MCF 10A (cell line): ENCODE measurements around a stretch of chr2.

- PRO-cap, result no peak
- RRBS, result no CpG with 5 or more reads among the region's 7 CpGs
These were observed 871 bp upstream of the CCNT2 start for GRCh38 chr2:134917812-134918090.

DNA sequence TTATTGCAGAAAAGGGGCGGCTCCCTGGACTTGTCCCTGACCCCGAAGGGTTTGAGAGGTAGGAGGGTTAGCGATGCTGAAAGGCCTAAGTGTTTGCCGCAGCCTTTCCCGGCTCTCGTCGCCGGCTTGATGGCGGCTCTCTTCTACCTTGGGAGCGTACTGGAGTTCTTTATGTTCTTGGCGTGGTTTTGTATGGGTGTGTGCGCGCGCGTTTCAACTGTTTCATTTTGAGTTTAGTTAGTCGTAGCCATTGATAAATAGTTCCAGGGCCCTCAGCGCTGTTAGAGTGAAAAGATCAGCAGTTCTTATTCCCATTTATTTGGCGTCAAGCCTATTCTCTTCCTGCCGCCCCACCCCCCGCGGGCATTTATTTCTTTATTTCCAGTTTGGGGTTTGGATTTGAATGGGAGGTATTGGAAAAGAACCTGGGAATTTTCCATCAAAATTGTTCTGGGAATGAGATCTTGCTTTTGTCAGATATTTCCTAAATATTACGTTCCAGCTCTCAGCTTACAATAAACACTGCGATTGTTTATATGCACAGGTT is 759 bp downstream of the CCNT2 start:
- PRO-cap, result bidirectional peak, plus-strand start at position 104 of the sequence, minus-strand start at position 161 of the sequence
- RRBS, result no CpG with 5 or more reads among the region's 23 CpGs

DNA sequence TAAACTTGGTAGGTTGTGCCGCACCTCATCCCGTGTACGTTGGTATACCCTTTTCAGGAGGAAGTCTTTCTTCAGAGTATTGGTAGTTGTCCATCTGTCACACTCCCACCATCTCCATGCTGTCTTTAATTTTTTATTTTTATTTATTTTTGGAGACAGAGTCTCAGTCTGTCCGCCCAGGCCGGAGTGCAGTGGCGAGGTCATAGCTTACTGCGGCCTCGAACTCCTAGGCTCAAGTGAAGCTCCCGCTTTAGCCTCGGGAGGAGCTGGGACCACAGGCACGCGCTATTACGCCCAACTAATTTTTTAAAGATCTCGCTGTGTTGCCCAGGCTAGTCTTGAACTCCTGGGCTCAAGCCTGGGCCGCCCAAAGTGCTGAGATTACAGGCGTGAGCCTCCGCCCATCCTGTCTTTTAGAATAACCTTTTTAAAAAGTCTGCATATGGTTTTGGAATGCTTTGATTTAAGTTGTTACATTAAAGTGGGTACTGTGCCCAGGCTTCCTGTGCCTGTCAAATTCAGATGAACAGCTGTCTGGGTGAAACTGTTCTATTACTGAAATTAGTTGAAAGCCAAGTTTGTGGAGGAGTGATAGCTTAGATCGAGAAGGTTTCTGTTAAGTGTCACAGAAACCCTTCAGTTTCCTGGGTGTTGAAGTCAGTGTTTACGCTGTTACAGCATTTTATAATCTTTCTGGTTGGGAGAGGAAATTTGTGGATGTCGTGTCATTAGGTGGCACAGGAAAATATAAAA is 941 bp downstream of the RAB3GAP1 start:
- PRO-cap, result no peak
- RRBS, result no CpG with 5 or more reads among the region's 20 CpGs

DNA sequence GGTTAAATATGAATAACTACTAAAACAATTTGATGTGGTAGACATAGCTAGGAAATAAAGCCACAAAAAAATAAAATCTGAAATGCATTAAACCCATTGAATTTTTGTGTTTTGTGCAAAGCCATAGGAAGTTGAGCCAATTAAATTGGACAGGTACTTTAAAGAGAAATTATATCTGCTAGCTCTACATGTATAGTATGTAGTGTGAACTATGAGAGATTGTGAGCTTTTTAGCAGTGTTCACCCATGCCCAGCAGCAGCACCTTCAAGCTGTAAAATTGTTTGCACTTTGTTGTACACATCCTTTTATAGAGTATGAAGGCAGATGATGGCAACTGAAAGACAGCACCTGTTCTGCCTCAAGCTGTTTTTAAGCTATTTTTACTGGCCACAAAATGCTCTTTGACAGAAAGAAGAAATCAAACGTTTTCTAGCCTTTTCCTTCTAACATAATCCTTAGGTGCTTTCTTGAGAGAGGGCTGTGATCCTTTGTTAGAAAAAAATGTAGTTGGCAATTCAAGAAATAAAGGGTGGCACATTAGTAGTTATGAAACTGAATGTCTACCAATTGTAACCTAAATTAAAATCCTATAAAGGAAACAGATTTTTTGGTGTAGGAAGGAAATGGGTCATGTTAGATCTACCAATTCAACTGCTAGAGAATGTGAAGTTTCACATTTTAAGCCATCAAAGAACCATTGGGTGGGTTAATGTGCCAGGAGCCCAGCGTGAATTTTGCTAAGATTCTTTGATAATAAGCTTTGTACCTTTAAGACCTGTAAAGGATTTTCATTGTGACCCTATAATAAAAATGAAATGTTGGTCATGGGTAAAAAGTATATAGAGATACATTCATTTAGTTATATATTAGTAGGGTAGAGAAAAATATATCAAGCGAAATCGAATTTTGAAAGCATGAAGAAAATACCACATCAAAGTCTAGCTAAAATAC is 59.5 kb downstream of the R3HDM1 start:
- PRO-cap, result no peak
- RRBS, result no CpG with 5 or more reads among the region's 4 CpGs

- PRO-cap, result no peak
- RRBS, result no CpG with 5 or more reads among the region's 2 CpGs
These were observed 73.4 kb downstream of the R3HDM1 start for GRCh38 chr2:135604602-135605214.

GRCh38 chr2:135631666-135632000 is 100.3 kb downstream of the R3HDM1 start:
- PRO-cap, result no peak
- RRBS, result no CpG with 5 or more reads among the region's 2 CpGs

DNA sequence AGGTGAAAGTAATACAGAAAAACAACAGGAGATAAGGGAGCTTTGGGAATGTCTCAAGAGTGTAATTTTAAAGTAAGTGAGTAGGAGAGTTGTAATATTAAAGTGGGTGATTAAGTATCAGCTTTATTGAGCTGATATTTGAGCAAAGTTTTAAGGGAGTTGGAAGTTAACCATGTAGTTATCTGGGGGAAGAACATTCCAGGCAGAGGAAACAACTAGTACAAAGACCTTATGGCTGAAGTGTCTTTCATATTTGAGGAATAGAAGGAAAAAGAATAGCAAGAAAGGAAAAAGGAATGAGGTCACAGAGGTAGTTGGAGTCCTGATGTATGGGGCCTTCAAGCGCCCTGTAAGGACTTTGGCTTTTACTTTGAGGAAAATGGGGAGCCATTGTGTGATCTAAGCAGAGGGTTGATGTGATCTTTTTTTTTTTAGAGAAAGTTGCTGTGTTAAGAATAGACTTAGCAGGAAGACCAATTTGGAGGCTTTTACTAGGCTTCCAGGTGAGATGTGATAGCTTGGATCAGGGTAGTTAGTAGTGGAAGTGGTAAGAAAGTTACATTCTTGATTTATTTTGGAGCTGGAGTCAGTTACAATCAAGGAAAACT is 4.9 kb downstream of the UBXN4 start:
- PRO-cap, result no peak
- RRBS, result no CpG with 5 or more reads among the region's 1 CpG

DNA sequence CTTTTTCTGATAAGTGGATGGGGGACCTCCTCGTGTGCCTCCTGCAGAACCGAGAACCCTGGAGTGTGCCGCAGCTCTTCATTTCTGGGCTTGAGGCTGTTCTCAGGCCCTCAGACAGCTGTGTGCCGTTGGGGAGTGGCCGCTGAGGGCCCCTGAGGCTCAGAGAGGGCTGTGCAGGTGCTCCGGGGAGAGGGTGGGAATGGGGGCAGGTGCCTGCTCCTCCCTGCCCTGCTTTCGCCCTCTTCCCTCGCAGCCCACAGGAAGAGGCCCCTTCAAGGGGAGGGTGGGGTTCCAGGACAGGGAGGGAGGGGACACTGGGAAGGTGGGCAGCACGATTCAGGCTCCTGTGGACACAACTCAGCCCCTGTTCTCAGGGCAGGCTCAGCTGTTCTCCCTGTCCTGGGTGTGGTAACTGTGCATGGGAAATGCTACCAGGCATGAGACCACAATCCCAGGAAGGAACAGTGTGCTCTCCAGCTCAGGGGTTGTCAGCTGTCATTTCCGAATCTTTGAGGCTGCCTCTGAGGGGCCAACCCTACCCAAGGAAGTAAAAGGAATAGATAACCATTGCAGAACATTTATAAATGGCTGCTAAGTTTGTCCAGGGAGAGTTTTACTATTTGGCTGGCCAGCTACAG is 11.3 kb downstream of the LCT start:
- PRO-cap, result no peak
- RRBS, result no CpG with 5 or more reads among the region's 10 CpGs

DNA sequence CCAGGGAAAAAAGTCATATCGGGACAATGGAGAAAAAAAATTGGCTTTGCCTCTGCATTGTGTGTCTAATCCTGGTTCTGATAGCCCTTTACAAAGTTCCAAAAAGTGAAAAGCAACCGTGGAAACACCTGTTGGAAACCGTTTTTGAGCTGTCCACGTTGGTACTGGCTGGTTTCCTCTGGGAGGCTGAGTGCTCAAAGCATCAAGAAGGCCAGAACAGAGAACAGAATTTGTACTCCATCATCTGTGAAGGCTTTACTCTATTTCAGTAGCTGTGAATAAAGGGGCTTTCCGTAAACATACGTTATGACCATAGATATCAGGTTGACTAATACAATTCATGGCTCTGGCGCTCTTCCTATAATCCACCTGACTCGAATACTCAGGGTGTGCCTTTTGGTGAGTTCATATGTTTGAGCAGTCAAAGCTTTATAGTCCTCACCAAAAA is 65.6 kb downstream of the CXCR4 start:
- PRO-cap, result no peak
- RRBS, result no CpG with 5 or more reads among the region's 8 CpGs

DNA sequence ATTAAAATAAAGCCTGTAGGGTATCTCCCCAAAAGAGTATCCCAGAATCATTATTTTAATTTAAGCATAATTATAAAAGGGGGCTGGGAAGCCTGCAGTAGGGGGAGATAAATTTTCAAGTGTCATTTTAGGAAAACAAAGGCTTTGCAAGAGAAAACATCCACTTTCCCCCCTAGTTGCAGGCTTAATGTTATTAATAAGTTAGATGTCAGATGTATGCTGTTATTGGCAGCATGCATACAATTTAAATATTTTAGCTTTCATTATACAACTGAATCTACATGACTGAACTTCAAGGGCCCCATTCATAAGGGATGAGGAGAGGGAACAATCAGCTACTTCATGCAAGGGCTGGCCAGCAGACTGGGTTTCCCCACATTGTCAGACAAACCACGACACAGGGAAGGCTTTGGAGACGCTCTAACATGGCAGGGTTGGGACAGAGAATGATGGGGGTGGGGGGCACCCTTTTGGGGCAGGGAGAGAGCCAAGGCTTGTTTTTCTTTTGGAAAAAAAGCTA is 5.7 kb downstream of the CXCR4 start:
- PRO-cap, result no peak
- RRBS, result no CpG with 5 or more reads among the region's 2 CpGs

DNA sequence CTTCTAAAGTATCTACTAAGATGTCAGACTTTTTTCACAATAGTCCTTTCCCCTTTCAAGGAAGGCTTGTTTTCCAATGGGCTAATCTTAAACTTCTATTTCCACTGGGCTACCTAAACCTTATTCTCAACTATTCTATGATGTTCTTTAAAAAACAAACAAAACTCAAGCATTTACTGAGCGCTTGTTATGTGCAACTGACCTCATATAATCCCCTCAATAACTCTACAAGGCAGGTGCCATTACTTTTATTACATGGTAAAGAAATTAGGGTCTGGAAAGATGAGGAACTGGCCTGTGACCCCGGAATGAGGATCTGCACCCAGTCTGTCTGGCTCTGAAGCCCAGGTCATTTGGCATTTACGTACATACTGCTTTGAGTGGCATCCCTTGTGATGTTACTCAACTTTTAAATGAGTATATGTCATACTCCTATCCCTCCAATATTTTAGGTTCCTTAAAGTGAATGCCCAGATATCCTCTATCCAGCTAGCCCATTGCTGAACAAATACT is 3.1 kb upstream of the CXCR4 start:
- PRO-cap, result no peak
- RRBS, result no CpG with 5 or more reads among the region's 3 CpGs

GRCh38 chr2:136133142-136133784 is 15.3 kb upstream of the CXCR4 start:
- PRO-cap, result no peak
- RRBS, result no CpG with 5 or more reads among the region's 4 CpGs

- PRO-cap, result no peak
- RRBS, result no CpG with 5 or more reads among the region's 2 CpGs
These were observed 266.6 kb upstream of the CXCR4 start for GRCh38 chr2:136384507-136384929.

GRCh38 chr2:138501034-138501330 is 588 bp upstream of the SPOPL start:
- PRO-cap, result no peak
- RRBS, result no CpG with 5 or more reads among the region's 8 CpGs

- PRO-cap, result no peak
- RRBS, result no CpG with 5 or more reads among the region's 4 CpGs
These were observed 1345.0 kb downstream of the LRP1B start for GRCh38 chr2:140785727-140786336.

GRCh38 chr2:142121405-142121812 is 9.4 kb downstream of the LRP1B start:
- PRO-cap, result no peak
- RRBS, result no CpG with 5 or more reads among the region's 4 CpGs

- PRO-cap, result bidirectional peak, plus-strand start at chr2:142879956, minus-strand start at chr2:142879709
- RRBS, result no CpG with 5 or more reads among the region's 3 CpGs
These were observed 2.0 kb downstream of the KYNU start for GRCh38 chr2:142879479-142879934.

GRCh38 chr2:143177088-143177645 is 47.9 kb downstream of the ARHGAP15 start:
- PRO-cap, result no peak
- RRBS, result no CpG with 5 or more reads among the region's 5 CpGs

- PRO-cap, result no peak
- RRBS, result no CpG with 5 or more reads among the region's 4 CpGs
These were observed 129.2 kb downstream of the ARHGAP15 start for GRCh38 chr2:143258094-143259103.

- PRO-cap, result no peak
- RRBS, result no CpG with 5 or more reads among the region's 4 CpGs
These were observed 132.7 kb downstream of the ARHGAP15 start for GRCh38 chr2:143261737-143262424.